ENCODE measurements around a stretch of chr13.

DNA sequence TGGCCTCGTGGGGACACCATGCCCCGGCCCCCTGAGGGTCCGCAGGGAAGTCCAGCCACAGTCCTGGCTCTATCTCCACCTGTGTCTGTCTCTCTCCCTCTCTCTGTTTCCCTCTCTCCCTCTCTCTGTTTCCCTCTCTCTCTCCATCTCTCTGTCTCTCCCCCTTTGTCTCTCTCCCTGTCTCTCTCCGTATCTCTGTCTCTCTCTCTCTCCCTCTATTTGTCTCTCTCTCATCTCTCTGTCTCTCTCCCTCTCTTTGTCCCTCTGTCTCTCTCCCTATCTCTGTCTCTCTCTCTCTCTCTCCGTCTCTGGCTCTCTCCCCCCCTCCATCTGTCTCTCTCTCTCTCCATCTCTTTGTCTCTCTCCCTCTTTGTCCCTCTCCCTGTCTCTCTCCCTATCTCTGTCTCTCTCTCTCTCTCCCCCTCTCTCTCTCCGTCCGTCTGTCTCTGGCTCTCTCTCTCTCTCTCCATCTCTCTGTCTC, 39.5 kb upstream of the C13orf46 start:
- PRO-cap = no peak
- RAMPAGE, long total RNA, 2 experiments = no peak in any of the 2 experiments

DNA sequence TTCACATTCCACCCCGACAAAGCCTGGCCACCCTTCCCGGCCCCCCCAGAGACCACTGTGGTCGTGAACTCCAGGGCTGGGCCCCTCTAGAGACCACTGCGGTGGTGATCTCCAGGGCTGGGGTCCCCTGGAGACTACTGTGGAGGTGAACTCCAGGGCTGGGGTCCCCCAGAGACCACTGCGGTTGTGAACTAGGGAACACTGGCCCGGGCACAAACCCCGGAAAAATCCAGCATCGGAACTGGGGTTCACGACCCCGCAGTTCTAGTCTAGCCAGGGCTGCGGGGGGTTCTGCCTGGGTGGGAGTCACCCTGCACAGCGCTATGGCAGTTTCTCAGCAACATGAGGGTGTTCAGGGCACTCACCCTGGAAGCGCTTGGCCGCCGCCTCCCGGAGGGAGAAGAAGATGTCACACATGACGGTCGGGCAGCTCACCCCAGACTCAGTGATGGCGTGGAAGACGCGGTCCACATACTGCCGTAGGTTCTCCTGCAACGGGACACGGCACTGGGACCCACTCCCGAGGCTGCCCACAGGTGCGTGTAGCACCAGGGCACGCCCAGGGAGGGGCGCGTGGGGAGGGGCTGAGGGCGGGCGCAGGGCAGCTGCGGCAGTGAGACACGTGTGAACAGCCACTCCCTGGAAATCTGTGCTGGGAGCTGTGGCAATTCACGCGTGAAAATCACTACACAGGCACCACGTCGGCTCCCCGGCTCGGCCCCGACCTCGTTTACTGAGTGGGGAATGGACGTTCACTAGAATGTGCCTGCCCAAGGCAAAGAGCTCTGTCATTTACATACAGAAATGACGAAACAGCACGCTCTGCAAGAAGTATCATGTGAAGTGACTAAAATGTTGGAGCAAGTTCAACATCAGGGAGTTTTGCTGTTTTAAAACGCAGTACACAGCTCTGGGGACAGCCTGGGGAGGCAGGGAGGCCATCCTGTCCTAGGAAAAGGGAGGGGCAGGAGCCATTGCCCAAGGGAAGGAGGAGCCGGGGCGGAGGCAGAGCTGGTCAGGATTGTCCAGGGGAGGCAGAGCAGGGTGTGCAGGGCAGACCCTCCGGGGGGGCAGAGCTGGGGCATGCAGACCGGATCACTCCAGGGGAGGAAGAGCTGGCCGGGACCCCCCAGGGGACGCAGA, 41.3 kb upstream of the C13orf46 start:
- PRO-cap = bidirectional peak, plus-strand start at position 667 of the sequence, minus-strand start at position 509 of the sequence; bidirectional peak, plus-strand start at position 1,008 of the sequence, minus-strand start at position 732 of the sequence
- RAMPAGE, long total RNA, 2 experiments = start-site peak on the minus strand in 2 of 2 experiments, centred at positions 509 to 537 of the sequence, 26 to 108 reads per replicate

GRCh38 chr13:114027136-114027485, 53.2 kb upstream of the C13orf46 start:
- PRO-cap = unidirectional peak, plus-strand start at chr13:114027312
- RAMPAGE, long total RNA, 2 experiments = no peak in any of the 2 experiments

DNA sequence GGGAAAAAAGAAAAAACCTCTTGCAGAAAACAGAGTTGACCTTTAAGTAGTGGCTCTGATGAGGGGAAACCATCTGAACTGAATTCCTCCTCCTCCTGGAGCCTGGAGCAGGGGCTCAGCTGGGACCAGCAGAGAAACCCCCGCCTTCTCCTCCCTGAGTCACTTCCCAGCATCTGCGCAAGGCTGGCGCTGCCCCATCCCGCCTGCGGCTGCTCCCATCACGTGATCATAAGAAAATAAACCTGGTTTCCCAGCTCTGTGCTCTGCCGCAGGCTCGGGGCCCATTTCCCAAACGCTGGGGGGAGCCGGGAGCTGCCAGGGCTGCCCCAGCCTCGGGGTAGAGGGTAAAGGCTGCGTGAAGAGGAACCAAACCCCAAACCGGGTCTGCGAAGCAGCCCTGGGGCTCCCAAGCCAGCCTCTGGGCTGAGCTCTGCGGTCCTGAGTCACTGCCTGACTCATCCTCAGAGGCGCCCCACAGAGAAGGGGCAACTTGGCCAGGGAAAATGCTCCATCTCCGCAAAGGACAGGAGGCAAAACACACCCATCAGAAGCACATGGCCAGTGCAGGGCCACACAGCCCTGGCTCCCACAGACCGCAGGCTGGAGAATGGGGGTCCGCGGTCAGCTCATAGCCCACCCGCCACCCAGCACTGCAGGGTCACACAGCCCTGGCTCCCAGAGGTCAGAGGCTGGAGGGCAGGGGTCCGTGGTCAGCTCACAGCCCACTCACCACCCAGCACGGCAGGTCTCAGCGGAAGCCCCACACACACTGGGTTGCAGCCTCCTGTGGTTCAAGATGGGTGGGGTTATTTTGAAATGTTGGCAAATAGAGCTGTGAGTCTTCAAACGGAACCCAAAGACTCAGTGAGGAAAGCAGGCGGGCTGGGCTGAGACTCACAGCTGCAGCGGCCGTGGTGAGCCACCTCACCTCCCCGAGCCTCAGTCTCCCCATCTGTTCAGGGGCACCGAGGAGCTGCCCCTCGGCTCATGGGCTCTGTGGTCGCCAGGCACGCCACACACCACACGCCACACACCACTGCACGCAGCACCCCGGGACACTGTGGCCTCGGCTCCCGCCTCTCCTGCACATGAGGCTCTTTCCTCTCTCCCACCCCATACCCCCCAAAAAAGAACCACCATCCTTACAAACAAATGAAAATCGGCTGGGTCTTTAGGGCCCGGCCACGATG, 67.0 kb downstream of the RASA3 start:
- PRO-cap = bidirectional peak, plus-strand start at position 291 of the sequence, minus-strand start at position 171 of the sequence; bidirectional peak, plus-strand start at position 468 of the sequence, minus-strand start at position 420 of the sequence; bidirectional peak, plus-strand start at position 856 of the sequence, minus-strand start at position 771 of the sequence
- RAMPAGE, long total RNA, 2 experiments = no peak in any of the 2 experiments

DNA sequence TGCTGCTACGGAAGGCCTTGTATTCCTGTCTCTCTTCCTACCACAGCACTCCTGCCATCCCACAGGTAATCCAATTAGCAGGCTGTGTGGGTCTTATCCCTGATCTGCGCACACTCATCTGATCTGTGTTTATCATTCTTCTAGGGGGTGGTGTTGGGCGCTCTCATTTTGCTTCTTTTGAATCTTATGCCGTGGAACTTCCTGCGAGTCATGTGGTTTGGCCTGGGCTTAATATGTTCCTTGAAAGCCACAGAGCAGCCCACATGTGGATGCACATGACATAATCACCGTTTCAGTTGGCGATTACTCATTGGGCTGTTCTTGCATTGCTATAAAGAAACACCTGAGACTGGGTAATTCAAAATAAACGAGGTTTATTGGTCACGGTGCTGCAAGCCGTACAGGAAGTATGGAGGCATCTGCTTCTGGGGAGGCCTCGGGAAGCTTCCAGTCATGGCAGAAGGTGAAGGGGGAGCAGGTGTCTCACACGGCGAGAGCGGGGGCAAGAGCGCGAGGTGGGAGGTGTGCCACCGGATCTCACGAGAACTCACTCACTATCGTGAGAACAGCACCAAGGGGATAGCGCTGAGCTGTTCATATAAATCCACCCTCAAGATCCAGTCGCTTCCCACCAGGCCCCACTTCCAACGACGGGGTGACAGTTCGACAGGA, 7.4 kb downstream of the RASA3 start:
- PRO-cap = no peak
- RAMPAGE, long total RNA, 2 experiments = no peak in any of the 2 experiments

DNA sequence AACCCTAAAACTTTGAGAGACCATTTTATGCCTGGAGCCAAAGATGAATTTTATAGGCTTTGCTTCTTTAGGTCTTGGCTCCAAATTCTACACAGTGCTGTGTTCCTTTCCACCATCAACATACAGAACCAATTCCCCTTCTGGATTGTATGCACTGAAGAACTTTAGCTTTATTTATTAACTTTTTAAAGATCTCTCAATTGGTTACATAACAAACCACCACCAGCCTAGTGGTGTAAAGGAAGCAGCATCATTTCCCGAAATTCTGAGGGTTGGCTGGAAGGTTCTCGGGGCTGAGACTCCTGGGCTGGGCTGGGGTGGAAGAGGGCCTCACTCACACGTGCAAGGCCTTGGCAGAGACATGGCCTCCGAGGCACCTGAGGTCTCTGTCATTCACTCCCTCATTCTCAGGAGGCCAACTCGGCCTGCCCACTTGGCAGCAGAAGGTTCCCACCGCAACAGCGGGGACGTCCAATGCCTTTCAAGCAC, 18.5 kb upstream of the RASA3 start:
- PRO-cap = no peak
- RAMPAGE, long total RNA, 2 experiments = no peak in any of the 2 experiments

- PRO-cap = no peak
- RAMPAGE, long total RNA, 2 experiments = no peak in any of the 2 experiments
Observed at GRCh38 chr13:114228139-114228607, 6.5 kb upstream of the CDC16 start.

DNA sequence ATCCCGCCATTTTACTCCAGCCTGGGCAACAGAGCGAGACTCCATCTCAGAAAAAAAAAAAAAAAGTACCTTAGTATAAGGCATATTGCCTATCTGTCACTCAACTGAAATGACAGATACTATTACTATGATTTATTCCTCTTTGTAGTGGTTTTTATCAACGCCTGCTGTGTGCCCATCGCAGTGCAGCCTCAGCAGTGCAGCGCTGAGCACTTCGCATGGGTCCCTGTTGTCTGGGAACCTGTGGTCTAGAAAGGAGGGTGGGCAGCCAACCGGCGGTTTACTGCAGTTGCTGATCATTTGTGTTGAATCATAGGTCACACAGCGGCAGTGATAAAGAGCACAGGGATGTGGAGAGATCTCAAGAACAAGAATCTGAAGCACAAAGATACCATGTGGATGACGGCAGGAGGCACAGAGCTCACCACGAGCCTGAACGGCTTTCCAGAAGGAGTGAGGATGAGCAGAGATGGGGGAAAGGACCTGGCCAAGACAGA, 12.8 kb upstream of the CHAMP1 start:
- PRO-cap = no peak
- RAMPAGE, long total RNA, 2 experiments = no peak in any of the 2 experiments

All from lower leg skin (tissue), 2 donors.